ENCODE measurements around a stretch of chr6.

- PRO-cap = no peak
- RAMPAGE, long total RNA = no peak
- RRBS = no CpG with 5 or more reads among the region's 3 CpGs
These were observed 19.8 kb downstream of the STX11 start for GRCh38 chr6:144170049-144170628.

GRCh38 chr6:144181416-144182246, 31.3 kb downstream of the STX11 start:
- PRO-cap = no peak
- RAMPAGE, long total RNA = no peak
- RRBS = no CpG with 5 or more reads among the region's 5 CpGs

DNA sequence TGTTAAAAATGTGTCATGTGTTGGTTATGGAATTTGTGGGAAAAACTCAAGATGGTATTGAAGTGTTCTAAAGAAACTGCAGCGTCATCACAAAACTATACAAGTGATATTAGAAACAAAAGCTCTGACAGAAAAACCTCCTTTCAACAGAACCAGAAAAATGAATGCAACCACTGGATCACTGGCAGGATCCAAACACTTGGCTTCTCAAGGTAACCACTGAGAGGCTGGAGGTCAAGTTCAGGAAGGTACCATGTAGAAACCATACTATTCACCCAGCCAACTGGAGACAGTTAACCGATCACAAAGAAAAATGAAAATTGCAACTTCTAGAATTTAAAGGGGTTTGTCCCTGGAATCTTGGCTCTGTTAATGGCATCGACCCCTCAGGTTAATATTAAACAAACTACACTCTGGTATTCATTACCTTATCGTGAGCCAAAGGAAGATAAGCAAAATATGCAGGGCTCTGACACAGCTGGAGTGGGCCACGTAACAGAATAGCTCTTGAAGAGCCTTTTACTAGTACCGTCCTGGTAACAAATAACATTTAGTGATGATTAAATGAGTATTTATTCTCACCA, 20.3 kb upstream of the UTRN start:
- PRO-cap = no peak
- RAMPAGE, long total RNA = no peak
- RRBS = no CpG with 5 or more reads among the region's 6 CpGs

DNA sequence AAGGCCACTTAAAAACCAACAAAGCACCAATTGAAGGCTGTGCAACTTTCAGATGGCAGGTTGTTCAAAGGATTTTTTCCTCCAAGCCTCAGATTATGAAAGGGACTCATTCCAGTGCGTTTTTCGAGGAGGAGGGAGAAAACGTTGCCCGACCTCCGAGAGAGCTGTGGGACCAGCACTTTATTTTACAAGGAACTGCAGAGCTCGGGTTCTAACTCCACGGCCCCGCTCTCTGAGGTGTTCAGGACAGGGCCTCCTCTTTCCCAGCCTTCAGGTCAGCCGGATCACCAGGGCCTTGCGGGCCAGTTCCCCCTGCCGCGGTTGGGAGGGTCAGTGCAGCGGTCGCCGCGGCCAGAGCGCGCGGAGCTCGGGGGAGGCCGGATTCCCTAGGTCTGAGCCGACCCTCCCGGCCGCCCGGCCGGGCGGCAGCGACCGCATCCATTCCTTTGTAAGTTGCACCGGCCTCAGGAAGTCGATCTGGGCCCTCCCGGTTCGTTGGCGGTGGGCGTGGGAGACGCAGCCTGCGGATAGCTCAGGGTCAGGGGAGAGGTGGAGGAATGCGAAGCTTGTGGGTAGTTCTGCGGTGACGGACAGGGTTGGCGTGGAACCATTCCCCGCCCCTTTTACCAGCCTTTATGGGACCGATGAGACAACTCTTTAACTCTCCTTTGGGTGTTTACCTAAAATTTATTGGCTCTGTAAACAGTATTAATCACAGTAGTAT, 1.6 kb downstream of the UTRN start:
- PRO-cap = unidirectional peak, minus-strand start at position 450 of the sequence
- RAMPAGE, long total RNA = no peak
- RRBS = under 1% methylated on average over 9 of the region's 43 CpGs

DNA sequence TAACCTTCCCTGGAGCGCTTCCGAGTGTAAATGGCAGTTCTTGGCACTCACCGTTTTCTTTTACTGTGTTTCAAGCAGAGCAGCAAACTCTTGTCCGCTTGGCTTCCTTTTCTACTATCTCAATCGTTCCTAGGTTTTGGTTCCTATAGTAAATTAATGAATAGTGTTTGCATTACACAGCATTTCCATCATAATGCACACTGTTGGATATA, 2.1 kb downstream of the UTRN start:
- PRO-cap = no peak
- RAMPAGE, long total RNA = no peak
- RRBS = no CpG with 5 or more reads among the region's 5 CpGs

- PRO-cap = no peak
- RAMPAGE, long total RNA = no peak
- RRBS = no CpG with 5 or more reads among the region's 12 CpGs
These were observed 46.4 kb downstream of the UTRN start for GRCh38 chr6:144331384-144332085.

DNA sequence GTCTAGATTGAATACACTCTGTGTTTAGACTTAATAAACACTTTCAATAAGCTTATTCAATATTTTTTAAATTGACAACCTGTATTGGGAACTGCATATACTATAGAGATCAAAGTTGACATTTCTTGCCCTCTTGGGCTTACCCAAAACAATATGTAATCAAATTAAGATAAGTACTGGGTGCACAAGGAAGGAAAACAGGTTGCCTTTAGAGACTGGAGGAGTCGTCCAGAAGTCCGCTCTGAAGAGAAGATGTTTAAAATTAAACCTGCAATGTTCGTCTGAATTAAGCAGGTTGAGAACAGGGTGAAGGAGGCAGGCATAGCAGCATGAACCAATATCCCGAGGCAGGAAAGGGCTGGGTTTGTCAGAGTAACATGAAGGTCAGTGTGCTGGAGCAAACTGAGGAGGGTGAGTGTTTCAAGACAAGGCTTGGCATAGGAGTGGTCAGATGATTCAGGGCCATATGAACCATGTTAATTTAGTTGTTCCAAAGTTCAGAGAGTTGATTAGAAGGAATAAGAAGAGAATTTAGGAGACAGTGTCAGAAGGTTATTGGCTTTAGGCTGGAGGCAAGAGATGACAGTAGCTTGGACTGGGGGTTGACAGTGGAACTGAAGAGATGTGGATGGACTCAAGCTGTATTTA, 93.2 kb downstream of the UTRN start:
- PRO-cap = no peak
- RAMPAGE, long total RNA = no peak
- RRBS = no CpG with 5 or more reads among the region's 4 CpGs

DNA sequence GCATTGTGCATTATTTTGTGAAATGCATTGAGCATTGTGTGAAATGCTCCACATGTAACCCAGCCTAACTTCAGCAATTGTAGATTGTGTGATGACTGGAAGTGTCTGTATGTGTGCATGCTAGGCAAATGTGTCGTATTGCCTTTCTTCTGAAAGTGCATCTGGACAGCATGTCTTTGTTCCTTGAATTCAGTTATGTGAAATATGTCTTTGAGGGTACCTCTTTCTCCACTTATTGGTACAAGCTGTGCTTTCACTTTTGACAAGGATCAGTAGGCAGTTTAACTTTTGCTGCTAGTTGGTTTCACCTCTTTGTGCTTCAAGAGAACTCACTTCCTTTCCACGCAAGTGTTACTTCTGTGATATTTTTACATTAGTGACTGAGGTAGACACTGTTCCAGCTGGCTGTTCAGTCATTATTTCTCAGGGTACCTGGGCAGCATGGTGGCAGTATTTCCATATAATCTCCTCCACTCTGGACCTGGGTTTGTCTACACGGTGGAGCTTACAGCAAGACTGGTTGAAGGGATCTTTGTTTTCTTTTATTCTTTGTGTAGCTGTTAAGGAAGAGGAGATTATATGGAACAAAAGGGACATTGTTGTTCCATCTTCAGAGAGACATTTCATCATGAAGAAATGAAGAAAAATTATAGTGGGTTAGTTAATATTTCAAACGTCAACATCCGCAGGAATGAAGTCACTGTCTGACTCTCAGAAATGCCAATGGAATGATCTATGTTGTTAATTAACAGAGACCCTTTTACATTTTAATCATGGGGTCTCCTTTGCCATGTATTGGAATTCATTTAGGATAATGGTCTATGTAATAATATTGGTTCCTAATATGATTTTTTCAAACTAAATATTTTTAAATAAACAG, 175.4 kb downstream of the UTRN start:
- PRO-cap = no peak
- RAMPAGE, long total RNA = no peak
- RRBS = no CpG with 5 or more reads among the region's 5 CpGs

DNA sequence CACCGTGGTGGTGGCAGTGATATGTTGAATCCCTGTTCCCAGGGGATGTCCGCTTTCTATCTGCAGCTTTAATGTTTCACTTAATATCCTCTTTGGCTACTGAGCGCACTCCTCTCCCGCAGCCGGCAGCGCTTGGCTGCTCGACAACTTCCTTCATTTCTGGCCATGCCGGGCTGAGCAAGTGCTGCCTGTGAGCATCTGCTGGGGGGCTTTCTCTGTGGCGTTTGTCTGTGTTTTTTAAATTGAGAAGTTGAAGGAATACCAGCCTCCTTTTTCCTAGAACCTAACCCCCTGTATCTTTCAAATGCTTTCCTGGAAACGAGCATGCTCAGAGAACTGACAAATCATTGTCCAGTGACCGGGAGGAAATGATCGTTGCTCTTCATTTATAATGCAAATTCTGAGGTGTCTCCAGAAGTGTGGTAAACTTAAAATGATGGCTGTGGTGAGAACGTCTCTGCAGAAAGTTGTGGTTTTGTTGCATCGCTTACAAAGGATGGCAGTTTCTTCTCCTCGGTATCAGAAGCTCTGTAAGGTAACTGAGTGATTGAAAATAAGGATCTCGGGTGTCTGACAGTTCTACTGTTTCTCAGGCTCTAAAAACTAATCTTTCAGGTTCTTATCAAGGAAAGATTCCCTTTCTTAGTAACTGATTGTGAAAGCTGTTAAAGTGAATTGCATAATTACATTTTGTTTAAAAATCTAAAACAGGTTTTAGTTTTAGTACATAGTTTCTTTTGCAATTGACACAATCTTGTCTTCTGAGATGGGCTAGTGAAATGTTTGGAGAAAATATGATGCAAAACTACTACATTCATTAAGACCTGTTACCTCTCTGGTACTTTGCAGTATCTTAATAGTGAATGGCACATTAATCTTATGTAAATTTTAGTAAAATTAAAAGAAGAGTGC, 298.2 kb downstream of the UTRN start:
- PRO-cap = no peak
- RAMPAGE, long total RNA = no peak
- RRBS = 8% methylated on average over 2 of the region's 16 CpGs

DNA sequence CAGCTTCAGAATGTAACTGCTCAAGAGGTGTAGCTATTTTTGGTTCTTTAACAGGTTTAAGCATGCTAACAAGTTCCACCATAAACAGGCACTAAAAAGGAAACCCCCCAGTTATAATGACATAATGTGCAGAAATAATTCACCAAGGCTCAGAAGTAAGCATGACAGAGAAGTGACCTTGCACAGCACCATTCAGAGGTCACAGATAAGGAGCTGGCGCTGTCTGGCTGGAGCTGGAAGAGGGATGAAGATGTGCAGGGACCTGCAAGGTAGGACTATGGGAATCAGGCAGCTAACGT, 385.1 kb downstream of the EPM2A start:
- PRO-cap = no peak
- RAMPAGE, long total RNA = no peak
- RRBS = no CpG with 5 or more reads among the region's 2 CpGs

DNA sequence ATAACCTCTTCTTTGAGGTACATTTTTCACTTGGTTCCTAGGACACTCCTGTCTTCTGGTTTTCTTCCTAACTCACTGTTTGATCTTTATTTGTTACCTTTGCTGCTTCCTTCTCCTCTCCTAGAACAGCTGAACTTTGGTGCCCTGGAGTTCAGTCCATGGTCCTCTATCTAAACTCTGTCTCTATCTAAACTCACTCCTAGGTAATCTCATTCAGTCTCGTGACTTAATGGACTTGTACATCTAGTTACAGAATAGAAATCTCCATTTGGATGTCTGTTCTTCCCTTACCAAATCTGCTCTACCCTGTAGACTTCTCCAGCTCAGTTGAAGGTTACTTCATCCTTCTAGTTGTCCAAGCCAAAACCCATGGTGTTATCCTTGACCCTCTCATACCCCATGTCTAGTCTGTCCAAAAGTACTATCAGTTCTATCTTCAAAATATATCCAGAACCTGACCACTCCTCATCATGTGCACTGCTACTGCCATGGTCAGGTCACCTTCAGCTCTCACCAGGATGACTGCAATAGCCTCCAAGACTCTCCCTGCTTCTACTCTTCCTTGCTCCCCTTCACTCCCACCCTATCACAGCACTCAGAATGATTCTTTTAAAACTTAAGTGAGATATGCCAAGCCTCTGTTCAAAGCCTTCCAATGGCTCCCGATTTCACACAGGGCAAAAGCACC, 73.6 kb downstream of the SHPRH start:
- PRO-cap = no peak
- RAMPAGE, long total RNA = no peak
- RRBS = no CpG with 5 or more reads among the region's 2 CpGs

DNA sequence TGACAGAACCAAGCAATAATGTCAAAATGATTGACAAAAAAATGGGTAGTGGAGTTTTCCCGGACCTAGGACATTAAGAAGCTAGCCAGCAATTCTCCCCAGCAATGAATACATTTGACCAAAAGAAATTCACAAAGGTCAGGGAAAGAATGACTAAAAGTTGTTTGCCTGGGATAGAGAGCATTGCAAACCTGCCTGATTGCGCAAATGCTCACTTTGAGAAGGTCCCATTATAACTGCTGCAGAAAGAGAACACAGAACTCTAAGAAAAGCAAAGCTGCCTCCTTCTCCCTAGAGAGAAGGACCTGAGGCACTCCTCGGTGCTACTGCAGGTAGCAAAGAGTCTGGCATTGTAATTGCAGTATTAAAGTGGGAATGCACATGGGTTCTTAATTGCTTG, 288.9 kb downstream of the ADGB start:
- PRO-cap = no peak
- RAMPAGE, long total RNA = no peak
- RRBS = no CpG with 5 or more reads among the region's 3 CpGs

DNA sequence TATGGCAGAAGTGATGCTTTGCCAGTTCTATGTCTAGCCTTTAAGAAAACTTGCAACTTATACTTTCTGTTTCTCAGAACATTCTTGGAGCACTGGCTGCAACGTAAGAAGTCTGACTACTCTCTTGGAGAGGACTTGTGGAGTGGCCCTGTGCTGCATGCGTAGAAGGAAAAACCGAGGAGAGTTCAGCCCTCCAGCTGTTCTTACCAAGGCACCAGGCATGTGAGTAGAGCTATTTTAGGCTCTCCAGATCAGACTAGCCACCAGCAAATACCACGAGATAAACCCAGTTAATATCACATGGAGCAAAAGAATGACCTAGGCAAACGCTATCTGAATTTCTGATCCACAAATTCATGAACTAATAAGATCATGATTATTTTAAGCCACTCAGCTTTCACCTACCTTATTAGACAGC, 77.5 kb upstream of the STXBP5 start:
- PRO-cap = no peak
- RAMPAGE, long total RNA = no peak
- RRBS = no CpG with 5 or more reads among the region's 5 CpGs

DNA sequence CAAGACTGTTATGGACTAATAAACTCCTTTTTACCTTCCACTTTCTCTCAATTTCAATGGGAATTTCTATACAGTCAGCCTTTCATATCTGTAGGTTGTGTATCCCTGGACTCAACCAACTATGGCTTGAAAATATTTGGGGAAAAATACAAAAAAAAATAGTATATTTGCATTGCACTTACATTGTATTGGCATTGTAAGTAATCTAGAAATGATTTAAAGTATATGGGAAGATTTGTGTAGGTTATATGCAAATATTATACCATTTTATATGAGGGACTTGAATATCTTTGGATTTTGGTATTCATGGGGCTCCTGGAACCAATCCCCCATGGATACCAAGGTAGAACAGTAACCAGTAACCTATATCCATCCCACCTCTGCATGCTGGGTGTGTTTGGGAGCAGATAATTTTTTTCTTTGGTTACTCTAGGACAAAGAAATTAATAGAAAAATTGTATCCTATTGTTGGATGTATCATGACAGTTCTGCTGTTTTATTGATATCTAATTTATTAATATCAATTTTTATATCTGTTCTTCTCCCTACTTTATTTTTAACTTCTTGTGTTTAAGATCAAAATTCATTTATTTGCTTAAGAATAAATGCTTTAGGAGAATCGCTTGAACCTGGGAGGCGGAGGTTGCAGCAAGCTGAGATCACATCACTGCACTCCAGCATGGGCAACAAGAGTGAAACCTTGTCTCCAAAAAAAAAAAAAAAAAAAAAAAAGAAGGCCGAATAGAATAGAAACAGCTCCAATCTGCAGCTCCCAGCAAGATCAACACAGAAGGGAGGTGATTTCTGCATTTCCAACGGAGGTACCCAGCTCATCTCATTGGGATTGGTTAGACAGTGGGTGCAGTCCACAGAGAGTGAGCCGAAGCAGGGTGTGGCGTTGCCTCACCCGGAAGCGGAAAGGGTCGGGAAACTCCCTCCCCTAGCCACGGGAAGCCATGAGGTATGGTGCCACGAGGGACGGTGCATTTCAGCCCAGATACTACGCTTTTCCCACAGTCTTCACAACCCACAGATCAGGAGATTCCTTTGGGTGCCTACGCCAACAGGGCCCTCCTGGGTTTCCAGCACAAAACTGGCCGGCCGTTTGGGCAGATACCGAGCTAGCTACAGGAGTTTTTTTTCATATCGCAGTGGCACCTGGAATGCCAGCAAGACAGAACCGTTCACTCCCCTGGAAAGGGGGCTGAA, 46.4 kb downstream of the STXBP5 start:
- PRO-cap = no peak
- RAMPAGE, long total RNA = no peak
- RRBS = no CpG with 5 or more reads among the region's 19 CpGs

- PRO-cap = no peak
- RAMPAGE, long total RNA = no peak
- RRBS = no CpG with 5 or more reads among the region's 5 CpGs
These were observed 52.0 kb downstream of the STXBP5 start for GRCh38 chr6:147255916-147256821.

DNA sequence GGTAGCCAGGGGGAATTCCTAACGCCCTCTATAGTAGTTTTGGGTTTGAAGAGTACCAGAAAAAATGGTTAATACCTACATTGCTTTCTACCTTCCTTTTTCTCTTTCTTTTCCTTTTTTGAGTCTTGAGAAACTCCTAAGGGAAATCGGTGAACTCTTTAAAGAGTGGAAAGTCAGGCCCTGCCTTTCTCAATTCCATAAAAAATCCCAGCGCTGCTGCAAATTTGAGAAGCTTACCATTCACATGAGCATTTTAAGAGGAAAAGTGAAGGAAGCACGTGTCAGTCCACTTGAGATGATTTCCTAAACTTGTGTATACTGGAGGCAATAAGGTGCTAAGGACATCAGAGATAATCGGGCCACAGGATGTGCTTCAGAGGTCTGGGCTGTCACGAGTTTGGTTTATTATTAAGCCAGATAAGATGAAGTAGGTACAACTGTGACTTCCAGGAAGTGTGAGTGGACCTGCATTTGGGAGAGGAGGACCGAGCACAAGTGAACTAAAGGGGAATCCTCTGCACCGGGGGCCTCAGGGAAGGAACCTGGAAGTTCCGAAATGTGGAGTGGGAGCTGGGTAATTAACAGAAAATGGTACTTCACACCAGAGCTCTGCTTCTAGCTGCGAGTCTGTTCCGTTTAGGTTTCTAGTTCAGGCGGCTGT, 1.3 kb downstream of the SAMD5 start:
- PRO-cap = no peak
- RAMPAGE, long total RNA = no peak
- RRBS = no CpG with 5 or more reads among the region's 12 CpGs

- PRO-cap = no peak
- RAMPAGE, long total RNA = no peak
- RRBS = no CpG with 5 or more reads among the region's 9 CpGs
These were observed 56.6 kb downstream of the SAMD5 start for GRCh38 chr6:147565076-147565594.

GRCh38 chr6:147676639-147677337, 168.3 kb downstream of the SAMD5 start:
- PRO-cap = no peak
- RAMPAGE, long total RNA = no peak
- RRBS = no CpG with 5 or more reads among the region's 6 CpGs

GRCh38 chr6:148192889-148193824, 149.5 kb upstream of the SASH1 start:
- PRO-cap = no peak
- RAMPAGE, long total RNA = no peak
- RRBS = no CpG with 5 or more reads among the region's 8 CpGs

DNA sequence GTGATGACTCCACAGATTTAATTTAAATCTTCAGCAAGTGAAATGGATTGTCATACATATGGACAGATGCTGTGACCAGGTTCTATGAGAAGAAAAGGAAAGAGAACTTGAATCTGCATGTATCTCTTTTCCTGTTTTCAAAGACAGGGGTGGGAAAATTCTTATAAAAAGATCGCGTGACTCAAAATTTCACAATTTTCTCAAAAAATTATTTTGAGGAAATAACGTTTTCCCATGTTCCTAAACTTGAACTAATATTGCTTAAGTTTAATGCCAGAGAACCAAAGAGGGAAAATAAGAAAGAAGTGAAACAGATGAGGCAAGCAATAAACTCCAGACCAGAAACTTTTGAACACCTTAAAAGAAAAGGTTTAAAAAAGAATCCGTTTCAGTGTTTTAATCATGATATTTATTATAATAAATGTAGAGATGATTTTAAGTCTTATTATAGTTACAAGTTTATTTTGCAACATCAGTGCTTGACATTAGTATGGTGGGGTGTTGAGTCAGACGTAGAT, 41.4 kb downstream of the SASH1 start:
- PRO-cap = no peak
- RAMPAGE, long total RNA = no peak
- RRBS = no CpG with 5 or more reads among the region's 5 CpGs